PC-3 (cell line): ENCODE measurements around a stretch of chr5.

- RAMPAGE, long total RNA, result no peak
Observed at GRCh38 chr5:95669489-95670185, 13.2 kb downstream of the SPATA9 start.

GRCh38 chr5:95727735-95728284 is 3.3 kb upstream of the RHOBTB3 start:
- RAMPAGE, long total RNA, result no peak

GRCh38 chr5:95731403-95732240 is 486 bp downstream of the RHOBTB3 start:
- RAMPAGE, long total RNA, result no peak

GRCh38 chr5:95736371-95737218 is 5.5 kb downstream of the RHOBTB3 start:
- RAMPAGE, long total RNA, result no peak

- RAMPAGE, long total RNA, result no peak
Observed at GRCh38 chr5:95770973-95772093, 40.2 kb downstream of the RHOBTB3 start.

DNA sequence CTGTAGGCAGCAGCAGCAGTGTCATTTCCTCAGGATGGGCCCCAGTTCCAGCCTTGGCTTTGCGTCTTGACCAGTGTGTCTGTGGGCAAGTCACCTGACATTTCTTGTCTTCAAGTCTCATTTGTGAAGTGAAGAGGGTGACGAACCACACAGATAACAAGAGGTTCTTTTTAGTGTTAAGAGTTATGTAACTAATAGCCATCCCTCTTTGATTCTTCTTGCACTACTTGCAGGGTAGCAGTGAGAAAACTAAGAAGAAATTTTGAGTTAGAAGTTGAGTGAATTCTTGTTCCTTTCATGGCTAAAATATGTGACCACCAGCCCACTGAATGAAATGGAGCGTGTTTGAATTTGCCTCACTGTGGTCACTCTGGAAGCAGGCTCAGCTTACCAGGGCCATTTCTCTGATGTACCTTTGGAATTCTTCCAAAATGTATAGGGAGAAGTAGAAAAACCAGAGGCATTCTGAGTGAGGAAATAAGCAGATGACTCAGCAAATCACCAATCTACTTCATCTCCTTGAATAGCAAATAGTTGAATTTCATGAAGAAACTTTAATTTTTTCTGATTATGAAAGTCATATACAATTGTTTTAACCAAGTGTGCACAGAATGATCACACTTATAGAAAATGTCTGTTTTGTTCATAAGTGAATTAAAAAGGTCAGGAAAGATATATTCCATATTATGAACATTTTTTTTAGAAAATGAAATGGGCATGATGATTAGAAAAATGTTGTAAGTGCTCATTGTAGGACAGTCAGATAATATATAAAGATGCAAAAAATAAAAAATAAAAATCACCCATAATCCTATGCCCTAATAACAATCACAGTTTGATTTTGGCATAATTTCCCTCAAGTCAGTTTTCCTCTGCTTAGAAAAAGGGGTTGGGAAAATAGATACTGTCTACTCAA is 42.6 kb downstream of the RHOBTB3 start:
- RAMPAGE, long total RNA, result no peak

- RAMPAGE, long total RNA, result no peak
Observed at GRCh38 chr5:95781032-95781375, 41.5 kb downstream of the GLRX start.

DNA sequence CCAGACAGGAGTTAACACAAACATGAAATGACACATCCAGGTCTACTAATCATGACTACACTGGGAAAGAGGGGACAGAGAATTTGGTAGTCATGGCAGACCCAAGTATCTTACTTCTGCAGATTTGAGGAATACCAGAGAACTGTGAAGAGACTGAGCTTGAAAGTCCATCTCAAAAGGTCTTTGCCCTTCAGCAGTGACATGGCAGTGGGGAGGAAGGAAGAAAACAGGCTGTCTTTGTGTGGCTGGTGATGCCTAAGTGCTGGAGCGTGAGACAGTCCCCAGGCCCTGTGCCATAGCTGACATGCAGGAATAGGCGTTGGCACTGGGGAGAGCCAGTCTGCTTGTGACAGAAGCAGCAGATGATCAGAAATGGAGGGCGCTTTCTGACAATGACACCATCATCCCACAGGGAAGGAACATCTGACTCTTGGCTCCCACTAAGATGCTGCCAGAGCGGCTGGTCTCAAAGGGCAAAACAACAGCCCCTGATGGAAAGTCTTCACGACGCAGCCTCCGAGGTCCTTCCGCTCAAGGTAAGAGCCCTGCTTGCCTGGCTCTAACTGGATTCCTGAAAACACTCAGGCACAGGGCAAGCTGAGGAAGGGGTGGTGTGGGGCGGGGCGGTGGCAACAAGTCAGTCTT is 15.5 kb upstream of the GLRX start:
- RAMPAGE, long total RNA, result no peak

DNA sequence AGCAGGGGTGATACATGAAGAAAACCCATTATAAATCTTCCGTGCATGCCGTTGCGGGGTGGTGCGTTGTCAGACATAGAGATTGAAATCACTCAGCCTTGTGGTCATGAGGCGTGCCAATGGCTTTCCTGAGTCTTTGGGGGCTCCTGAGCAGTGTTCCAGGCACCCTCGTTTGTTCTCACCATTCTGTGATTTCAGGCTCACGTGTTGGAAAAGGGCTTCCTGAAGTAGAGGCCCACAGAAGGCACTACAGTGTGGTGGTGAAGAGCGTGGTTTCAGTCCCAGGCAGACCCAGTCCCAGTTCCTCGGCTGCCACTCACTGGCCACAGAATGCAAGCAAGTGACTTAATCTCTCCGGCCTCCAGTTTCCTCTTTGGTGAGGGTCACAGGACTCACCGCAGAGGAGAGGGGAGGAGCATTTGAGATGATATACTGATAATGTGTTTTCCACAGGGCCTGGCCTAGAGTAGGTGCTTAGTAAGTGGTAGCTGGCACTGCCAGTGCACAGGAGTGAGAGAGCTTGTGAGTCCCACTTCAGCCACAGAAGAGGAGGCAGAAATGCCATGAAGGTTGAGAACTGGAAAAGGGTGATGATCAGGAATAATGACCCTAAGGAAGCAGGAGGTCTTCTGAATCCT is 20.6 kb upstream of the GLRX start:
- RAMPAGE, long total RNA, result no peak

DNA sequence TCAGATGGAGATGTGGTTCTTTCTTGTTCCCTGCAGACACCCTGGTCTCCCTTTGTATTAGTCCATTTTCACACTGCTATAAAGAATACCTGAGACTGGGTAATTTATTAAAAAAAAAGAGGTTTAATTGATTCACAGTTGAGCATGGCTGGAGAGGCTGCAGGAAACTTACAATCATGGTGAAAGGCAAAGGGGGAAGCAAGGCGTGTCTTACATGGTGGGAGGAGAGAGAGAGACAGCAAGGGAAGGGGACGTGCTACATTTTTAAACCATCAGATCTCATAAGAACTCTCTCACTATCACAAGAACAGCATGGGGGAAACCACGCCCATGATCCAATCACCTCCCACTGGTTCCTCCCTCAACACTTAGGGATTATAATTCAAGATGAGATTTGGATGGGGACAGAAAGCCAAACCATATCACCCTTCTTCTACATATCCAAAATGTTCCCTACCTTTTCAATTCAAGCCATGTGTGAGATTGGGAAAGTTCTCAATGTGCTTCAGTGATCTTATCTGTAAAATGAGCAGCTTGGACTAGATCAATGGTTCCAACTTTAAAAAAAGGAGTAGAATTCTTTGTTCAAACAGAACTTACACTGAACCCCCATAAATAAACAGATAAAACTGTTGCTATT is 22.9 kb upstream of the GLRX start:
- RAMPAGE, long total RNA, result no peak

DNA sequence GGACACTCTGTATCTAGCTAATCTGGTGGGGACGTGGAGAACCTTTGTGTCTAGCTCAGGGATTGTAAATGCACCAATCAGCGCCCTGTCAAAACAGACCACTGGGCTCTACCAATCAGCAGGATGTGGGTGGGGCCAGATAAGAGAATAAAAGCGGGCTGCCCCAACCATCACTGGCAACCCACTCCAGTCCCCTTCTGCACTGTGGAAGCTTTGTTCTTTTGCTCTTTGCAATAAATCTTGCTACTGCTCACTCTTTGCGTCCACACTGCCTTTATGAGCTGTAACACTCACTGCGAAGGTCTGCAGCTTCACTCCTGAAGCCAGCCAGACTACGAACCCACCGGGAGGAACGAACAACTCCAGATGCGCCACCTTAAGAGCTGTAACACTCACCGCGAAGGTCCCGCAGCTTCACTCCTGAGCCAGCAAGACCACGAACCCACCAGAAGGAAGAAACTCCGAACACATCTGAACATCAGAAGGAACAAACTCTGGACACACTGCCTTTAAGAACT is 29.6 kb upstream of the GLRX start:
- RAMPAGE, long total RNA, result no peak

DNA sequence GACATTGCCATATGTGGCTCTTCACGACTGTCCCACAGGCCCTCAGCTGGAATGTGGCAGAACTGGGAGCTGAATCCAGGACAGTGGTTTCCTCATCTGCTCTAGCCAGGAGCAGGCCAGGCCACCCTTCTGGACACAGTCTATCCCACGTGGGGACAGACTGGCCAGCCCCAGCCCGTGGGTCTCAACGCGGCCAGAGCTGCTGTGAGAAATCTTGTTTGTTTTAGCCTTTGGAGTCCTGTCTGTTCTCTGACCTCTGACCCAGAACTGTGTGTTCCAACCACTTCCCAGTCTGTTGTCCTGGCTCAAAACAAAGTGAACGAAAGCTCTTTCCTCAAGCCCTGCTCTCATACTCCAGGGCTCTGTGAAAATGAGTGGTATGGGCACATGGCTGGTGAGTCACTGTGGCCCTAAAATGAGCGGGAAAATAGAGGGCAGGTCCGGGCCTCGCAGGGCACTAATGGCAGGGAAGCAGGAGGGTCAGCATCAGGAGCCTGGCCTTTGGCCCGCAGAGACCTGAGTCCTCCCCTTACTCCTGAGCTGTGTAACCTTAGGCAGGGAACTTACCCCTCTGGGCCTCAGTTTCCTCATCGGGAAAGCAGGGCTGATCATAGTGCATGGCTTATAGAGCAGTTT is 34.8 kb upstream of the GLRX start:
- RAMPAGE, long total RNA, result no peak

DNA sequence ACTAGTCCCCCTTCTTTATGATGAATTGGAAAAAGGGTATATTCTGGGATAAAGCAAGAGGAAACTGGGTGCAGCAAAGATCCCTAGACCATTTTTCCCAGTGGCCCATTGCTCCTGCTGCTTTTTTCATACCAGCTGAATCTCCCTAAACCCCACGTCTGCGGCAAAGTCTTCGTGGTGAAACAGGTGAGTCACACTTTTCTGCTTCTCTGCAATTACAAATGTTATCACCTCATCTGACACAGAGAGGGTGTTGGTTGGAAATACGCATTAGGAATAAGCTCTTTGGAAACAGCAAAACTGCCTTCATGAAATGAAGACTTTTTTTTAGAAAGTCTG is 39.3 kb upstream of the GLRX start:
- RAMPAGE, long total RNA, result no peak

DNA sequence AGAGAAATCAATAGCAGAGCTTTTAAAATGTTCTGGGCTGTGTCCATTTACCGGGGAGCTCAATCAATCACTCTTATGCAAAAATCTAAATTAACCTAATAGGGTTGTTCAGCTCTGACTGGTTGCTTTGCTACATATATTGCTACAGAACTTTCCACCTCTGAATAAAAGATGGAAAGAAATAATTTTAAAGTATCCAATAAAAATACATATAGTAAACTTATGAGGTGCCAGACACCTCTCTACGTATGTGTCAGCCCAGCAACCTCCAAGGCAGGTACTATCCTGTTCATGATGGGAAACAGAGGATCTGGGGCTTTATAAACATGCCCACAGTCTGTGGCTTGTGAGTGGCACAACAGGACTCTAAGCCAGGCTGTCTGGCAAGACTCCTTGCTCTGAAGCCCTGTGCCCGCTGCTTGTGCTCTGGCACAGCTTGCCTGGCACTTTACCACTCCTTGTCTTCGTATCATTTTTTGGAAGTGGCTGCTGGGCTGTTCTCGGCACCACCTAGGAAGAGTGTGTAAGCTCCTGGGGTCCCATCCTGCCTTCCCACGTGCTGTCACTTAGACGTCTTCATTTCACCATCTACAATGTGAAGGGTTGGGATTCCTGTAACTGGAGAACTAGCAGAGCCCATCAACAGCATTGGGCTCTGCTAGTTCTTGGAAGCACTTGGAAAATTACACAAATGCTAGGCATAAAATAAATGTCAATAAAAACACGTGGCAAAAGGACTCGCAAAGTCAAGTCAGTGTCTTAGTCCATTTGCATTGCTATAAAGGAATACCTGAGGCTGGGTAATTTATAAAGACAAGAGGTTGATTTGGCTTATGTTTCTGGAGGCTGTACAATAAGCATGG is 59.3 kb upstream of the GLRX start:
- RAMPAGE, long total RNA, result no peak

GRCh38 chr5:95898053-95899077 is 63.3 kb downstream of the ELL2 start:
- RAMPAGE, long total RNA, result no peak

- RAMPAGE, long total RNA, result no peak
Observed at GRCh38 chr5:96171797-96172430, 210.3 kb upstream of the ELL2 start.

- RAMPAGE, long total RNA, result no peak
Observed at GRCh38 chr5:96256741-96257317, 176.2 kb downstream of the PCSK1 start.

- RAMPAGE, long total RNA, result no peak
Observed at GRCh38 chr5:96297128-96297686, 135.8 kb downstream of the PCSK1 start.

- RAMPAGE, long total RNA, result no peak
Observed at GRCh38 chr5:96384376-96384912, 48.6 kb downstream of the PCSK1 start.

DNA sequence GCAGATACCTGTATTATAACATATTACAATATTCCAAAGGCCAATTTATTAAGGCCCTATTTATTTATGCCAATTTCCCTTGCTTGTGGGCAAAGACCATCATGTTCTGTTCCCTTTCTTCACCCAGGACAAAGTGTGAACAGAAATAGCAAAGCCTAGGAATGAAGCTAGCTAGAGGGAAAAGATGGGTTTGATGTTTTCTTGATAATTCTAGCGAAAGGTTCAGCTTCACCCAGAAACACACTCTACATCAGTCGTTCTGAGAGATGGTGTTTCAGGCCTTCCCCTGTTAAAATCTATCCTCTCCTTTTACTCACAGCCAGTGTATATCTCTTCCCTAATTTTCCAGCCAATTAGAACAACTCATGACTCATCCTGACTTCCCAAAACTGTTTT is 28.6 kb upstream of the CAST start:
- RAMPAGE, long total RNA, result no peak